ENCODE results near the genes SLC25A42, MEF2B, GATAD2A, ZNF93 and ZNF682.

DNA sequence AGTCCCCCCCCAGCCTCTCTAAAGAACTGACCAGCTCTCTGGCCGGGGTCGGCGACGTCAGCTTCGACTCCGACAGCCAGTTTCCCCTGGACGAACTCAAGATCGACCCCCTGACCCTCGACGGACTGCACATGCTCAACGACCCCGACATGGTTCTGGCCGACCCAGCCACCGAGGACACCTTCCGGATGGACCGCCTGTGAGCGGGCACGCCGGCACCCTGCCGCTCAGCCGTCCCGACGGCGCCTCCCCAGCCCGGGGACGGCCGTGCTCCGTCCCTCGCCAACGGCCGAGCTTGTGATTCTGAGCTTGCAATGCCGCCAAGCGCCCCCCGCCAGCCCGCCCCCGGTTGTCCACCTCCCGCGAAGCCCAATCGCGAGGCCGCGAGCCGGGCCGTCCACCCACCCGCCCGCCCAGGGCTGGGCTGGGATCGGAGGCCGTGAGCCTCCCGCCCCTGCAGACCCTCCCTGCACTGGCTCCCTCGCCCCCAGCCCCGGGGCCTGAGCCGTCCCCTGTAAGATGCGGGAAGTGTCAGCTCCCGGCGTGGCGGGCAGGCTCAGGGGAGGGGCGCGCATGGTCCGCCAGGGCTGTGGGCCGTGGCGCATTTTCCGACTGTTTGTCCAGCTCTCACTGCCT lies 13.8 kb downstream of the COMP start:
CAGE:
- cytosol, long polyA minus RNA: no peak
- cytosol, long polyA plus RNA: no peak
- long polyA plus RNA: no peak
- nucleus, long polyA minus RNA: no peak
- nucleus, long polyA plus RNA: no peak

DNA sequence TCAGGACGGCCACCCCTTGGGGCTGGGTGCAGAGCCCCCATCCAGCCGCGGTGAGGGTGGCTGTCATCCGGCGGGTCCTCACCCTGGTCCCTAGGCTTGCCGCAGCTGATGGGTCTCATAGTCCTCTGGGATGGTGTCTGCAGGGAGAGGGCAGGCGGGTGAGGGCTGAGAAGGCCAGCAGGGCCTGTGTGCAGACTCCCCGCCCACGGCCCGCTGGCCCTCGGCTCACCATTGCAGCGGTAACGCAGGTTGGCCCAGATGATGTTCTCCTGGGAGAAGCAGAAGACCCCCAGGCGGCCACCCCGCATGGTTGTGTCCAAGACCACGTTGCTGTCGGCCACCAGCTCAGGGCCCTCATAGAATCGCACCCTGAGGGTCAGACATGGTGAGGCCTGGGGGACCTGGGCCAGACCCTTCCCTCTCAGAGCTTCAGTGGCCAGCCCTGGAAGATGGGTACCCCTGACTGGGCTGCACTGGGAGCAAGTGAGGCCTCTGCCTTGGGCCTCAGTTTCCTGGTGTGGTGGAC lies 8.2 kb downstream of the COMP start:
CAGE:
- cytosol, long polyA minus RNA: no peak
- cytosol, long polyA plus RNA: no peak
- long polyA plus RNA: no peak
- nucleus, long polyA minus RNA: no peak
- nucleus, long polyA plus RNA: no peak

DNA sequence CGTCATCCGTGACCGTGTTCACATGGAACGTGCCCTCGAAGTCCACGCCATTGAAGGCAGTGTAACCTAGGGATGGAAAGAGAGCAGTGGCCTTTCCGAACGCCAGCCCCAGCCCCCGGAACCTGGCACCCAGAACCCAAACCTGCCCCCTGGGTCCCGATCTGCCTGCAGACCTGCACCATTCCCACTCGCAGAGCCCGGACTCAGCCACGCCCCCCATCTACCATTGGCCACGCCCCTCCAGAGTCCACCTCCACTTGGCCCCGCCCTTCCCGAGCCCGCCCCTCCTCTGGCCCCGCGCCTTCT lies 6.1 kb downstream of the COMP start:
CAGE:
- cytosol, long polyA minus RNA: no peak
- cytosol, long polyA plus RNA: no peak
- long polyA plus RNA: no peak
- nucleus, long polyA minus RNA: no peak
- nucleus, long polyA plus RNA: no peak

CAGE:
- cytosol, long polyA minus RNA: no peak
- cytosol, long polyA plus RNA: no peak
- long polyA plus RNA: no peak
- nucleus, long polyA minus RNA: no peak
- nucleus, long polyA plus RNA: no peak
Observed at GRCh38 chr19:18869990-18870691, 25.8 kb downstream of the CERS1 start.

DNA sequence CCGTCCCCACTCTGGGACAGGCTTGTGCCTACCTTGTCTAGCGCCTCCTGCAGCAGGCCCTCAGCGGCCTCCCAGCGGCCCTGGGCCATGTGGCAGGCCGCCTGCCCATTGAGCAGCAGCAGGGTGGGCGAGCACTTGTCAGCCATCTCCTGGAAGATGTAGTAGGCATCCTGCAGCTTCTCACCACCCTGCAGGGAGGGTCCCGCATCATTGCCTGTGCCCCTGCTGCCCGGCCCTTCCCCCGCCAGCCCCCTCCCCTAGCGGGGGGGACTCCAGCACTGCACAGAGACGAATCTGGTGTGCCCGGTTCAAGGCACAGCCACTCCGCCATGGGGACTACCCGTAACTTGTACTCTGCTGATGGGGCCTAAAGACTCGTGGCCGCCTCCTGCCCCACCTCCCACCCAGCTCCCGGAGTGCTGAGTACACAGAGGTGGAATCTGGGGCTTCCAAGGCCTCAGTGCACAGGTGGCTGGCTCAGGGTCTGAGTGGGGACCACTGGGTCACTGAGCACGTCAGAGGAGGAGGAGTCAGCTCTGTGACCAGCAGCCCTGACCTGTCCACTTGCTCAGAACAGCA lies 7.4 kb upstream of the CERS1 start:
CAGE:
- cytosol, long polyA minus RNA: no peak
- cytosol, long polyA plus RNA: no peak
- long polyA plus RNA: no peak
- nucleus, long polyA minus RNA: no peak
- nucleus, long polyA plus RNA: no peak

DNA sequence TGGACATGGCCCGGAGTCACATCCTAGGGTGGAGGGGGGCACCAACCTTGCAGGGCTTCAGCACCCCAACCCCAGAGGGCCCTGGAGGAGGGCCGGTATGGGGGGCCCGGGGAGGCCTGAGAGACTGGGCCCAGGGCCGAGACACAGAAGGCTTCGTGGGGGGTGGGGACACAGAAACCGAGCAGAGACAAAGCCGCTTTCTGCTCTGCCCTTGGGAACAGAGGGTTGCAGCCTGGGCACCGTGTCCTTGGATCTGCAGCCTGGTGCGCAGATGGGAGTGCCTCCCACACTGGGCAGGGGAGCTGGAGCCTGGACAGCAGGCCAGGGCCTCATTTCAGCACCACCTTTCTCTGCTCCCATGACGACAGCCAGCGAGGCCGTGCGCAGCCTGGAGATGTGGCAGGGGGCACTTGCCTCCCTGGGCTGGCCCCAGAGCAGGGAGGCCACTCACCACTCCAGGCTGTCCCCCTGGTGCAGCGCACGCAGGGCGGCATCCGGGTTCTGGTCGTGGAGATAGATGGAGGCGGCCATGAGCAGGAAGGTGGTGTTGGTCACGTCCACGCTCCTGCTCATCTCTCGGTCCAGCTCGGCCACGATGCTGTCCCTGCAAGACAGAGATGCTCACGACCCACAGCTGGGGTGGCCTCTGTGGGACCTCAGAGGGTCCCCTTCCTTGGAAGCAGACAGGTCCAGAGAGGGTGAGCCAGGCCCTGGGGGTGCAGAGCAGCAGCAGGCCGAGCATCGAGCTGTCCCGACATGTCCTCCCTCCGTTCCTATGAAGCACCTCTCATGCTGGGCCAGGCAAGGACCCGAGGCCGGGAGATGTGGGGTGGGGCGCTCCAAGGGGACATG lies 10.8 kb upstream of the CERS1 start:
CAGE:
- cytosol, long polyA minus RNA: no peak
- cytosol, long polyA plus RNA: no peak
- long polyA plus RNA: no peak
- nucleus, long polyA minus RNA: no peak
- nucleus, long polyA plus RNA: no peak

GRCh38 chr19:19004302-19004854 lies 28.9 kb downstream of the SUGP2 start:
CAGE:
- cytosol, long polyA minus RNA: no peak
- cytosol, long polyA plus RNA: no peak
- long polyA plus RNA: no peak
- nucleus, long polyA minus RNA: no peak
- nucleus, long polyA plus RNA: no peak

DNA sequence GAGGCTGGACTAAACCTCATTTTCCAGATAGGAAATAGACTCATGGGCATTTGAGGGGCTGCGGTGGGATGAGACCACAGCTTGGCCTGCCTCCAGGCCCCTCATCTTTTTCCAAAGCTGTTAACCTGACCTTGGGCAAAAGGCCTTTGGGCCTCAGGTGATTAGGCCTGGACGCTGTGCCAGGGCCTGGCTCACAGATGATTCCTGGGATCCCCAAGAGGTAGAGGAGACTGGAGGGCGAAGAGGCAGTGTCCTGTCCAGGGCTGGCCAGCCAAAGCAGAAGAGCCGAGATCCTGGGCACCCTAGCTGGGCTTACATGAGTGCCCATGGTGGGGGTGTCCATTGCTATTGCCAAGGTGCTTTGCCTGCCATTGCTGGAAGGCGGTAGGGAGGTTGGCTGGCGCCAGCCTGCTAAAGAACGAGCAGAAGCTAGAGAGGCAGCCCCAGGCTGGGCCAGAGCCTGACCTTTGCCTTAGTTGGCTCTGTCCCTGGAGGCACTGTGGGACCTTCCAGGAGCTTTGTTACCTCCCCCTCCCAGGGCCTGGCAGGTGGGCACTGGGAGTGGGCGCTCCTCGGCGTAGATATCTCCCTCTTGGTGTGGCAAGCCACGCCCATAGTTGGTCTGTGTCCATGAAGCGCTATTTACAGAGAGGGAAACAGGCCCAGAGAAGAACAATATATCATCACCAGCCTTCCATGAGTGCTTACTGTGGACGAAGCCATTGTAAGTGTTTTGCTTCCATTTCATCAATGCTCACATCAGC lies 2.4 kb upstream of the SLC25A42 start:
CAGE:
- cytosol, long polyA minus RNA: no peak
- cytosol, long polyA plus RNA: no peak
- long polyA plus RNA: no peak
- nucleus, long polyA minus RNA: no peak
- nucleus, long polyA plus RNA: no peak

DNA sequence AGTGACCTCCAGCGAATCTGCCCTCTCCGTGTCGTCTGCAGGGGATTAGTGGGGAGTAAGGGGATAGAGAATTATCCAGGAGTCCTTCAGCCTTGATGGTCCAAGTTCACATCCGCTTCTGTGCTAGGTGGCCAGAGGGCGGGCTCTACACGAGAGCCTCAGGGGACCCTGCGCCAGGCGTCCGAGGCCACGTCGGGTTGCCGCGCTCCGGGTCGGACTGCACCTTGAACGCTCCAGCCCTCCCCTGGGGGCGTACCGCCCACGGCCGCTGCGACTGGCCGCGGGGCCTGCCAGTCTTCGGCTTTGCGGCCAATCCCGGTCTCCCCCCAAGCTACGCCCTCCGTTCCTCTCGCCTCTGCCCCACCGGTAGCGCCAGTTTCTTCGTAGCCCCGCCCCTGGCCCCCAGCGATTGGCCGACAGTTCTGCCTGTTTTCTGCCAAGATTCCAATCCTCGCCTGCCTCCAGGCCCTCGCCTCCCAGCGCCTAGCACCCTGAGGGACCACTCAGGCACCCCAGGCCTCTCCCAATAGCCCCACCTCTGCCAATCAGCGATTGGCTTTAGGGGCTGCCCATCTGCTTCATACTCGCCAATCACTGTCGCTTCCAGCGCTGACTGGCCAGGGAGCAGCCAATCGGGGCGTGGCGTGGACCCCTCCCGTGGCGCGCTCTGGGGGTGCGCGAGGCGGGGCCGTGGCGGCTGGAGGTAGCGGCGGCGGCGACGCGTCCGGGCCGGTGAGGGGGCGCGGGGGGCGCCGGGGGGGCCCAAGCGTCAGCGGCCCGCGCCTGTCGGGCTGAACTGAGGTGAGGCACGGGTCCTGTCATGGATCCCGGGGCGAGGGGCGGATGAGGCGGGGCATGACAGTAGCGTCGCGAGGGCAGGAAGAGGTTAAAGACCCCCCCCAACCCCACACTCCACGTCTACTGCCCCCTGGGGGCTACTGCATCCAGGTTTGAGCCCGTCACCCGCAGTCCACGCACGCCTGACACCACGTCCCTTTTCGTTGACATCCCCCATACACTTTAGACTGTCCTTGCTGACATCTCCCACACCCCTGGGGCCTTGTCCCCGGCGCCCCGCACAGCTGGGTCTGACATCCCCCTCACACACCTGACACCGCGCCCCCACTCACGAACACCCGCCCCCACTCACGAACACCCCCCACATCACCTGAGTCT lies at the start of gene SLC25A42:
Gene SLC25A42 (plus strand): TSS at position 680 of the 1,176 bp plus-strand sequence.
CAGE:
- cytosol, long polyA minus RNA: no peak
- cytosol, long polyA plus RNA: no peak
- long polyA plus RNA: no peak
- nucleus, long polyA minus RNA: no peak
- nucleus, long polyA plus RNA: no peak

CAGE:
- cytosol, long polyA minus RNA: no peak
- cytosol, long polyA plus RNA: no peak
- long polyA plus RNA: no peak
- nucleus, long polyA minus RNA: no peak
- nucleus, long polyA plus RNA: no peak
Observed at GRCh38 chr19:19096749-19097588, 33.2 kb downstream of the SLC25A42 start.

GRCh38 chr19:19169996-19170570 lies at the start of gene MEF2B:
Gene MEF2B (minus strand): TSS chr19:19170263.
CAGE:
- cytosol, long polyA minus RNA: no peak
- cytosol, long polyA plus RNA: no peak
- long polyA plus RNA: no peak
- nucleus, long polyA minus RNA: no peak
- nucleus, long polyA plus RNA: no peak

DNA sequence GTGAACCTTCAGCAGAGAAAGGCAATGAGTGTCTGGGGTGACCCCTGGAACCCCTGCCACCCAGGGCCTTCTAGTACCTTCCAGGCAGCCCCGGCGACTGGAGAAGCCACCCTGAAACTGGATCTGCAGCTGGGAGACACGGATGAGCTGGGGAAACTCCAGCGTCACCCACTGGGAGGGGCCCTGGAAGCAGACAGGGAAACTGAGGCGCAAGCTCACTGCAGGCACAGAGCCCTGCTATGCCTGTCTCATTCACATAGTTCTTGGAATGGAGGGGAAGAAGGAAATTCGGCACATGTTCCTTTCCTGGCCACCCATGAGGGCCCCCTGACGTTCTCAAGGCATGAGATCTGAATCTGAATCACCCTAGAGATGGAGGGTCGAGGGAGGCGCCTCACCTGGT lies 820 bp downstream of the NR2C2AP start:
CAGE:
- cytosol, long polyA minus RNA: no peak
- cytosol, long polyA plus RNA: no peak
- long polyA plus RNA: no peak
- nucleus, long polyA minus RNA: no peak
- nucleus, long polyA plus RNA: no peak

GRCh38 chr19:19405603-19406397 lies at the start of gene GATAD2A:
Gene GATAD2A (plus strand): TSS chr19:19405675.
CAGE:
- cytosol, long polyA minus RNA: no peak
- cytosol, long polyA plus RNA: no peak
- long polyA plus RNA: start-site peak on the plus strand at chr19:19405668-19406014, 91 and 26 reads in 2 replicates
- nucleus, long polyA minus RNA: start-site peak on the plus strand at chr19:19405668-19405824, 16 reads
- nucleus, long polyA plus RNA: no peak

DNA sequence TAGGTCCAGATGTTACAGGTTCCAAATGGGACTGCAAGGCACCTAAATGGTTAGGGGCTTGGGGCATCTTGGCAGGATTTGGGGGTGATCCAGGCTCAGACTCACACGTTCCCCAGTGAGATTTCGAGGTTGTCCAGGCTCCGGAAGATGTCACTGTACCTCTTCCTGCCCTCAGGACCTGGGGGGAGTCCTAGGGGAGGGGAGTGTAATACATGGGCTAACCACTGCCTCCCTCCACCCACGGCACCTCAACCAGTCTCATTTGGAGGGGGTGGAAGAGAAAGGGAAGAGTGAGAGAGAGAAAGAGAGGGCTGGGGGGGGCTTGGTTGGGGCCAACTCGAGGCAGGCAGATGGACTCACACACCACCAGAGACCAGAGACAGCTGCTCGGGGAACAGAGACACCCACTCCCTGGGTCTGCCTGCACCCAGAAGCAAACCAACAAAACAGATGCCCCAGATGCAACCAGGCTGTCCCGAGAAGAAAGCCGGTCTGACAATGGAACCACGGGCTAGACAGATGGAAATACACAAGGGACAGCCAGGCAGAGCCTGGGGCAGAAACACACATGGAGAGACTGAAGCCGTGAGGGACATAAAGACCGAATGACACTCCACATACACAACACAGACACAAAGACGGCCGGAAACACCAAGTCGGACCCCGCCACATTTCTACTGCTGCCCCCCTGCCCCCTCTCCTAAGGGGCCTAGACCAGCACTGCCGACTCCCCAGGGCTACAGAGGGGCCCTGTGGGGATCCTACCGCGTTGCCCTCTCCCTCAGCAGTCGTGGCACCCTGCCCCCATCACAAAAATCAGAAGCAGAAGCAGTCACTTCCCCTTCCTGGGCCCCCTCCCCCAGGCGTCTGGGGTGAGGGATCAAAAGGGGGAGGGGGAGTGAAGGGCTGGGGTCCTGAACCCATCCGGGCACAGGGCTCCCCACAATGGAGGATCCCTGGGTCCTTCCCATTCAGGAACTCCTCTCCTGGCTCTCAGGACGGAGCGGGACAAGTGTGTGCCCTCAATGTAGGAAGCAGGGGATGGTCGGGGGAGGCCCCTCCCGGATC lies 693 bp downstream of the GMIP start:
CAGE:
- cytosol, long polyA minus RNA: no peak
- cytosol, long polyA plus RNA: no peak
- long polyA plus RNA: no peak
- nucleus, long polyA minus RNA: no peak
- nucleus, long polyA plus RNA: no peak

DNA sequence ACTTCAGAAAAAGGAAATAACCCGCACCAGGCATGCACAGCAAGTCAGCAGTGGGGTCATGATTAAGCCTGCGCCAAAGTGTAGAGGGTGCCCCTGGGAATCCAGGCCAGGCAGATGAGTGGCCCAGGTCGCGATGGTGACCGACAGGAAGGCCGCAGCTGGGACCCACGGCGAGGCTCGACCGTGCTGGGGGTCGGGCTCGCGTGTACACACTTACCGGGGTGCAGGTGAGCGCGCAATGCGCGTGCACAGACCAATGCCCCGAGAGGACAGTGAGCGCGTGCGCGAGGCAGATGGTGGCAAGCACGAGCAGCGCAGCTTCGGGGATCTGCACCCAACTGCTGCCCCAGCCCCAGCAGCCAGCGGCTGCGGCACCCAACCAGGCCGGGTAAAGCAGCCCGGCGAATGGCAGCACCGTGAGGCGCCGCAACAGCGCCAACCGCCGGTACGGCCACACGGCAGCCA lies 390 bp downstream of the ATP13A1 start:
CAGE:
- cytosol, long polyA minus RNA: no peak
- cytosol, long polyA plus RNA: no peak
- long polyA plus RNA: no peak
- nucleus, long polyA minus RNA: no peak
- nucleus, long polyA plus RNA: no peak

DNA sequence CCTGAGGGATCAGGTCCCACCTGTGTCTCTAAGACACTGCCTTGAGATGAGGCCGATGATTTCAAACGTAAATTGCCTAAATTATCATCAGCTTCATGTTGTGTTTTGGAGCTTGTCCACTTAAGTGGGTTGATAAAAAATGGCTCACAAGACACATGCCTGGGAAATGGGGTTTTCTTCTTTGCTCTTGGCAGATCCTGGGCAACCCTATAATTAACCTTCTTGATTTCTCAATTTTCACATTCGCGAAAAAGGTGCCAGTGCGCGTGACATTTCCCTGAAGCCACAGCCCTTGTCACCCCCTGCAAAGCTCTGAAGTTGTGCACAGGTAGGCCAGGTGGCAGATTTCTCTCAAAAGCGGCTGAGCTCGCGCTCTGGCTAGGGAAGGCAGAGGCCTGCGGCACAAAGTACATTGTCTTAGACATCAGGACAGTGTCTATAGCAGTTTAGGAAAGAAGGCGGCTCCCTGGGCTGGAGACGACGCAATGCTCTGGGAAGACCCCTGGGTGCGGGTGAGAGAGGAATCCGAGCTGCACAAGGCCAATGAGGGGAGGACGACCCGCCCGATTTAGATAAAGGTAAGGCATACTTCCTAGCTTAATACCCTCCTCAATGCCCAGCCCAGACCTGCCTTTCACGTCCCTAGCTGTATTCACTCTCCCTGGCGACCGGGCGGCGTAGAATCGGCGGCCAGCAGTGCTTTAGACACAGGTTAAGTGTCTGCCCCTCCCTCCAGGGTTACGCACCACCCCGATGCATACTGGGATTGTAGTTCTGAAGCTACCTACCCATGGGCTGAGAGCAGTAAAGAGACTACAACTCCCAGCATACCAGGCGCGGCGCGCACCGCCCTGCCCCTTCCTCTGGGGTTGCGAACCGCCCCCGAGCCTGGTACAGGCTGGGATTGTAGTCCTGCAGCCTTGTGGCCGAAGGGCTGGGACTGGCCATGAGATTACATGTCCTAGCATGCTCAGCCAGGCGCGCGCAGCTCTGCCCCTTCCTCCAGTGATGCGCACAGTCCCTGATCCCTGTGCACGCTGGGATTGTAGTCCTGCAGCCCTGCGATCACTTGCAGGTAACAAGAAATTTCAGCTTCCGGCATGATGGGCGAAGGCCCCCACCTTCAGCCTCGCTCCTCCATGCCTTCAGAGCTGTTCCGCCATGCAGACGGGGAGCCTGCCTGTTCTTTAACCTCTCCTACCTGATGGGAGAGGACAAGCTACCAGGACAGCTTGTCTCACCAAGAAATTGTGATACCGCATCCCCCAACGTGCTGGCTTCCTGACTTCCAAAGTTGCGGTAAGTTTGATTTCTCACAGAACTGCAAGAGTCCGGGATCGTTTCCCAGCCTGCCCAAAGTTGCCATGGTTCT lies 43.3 kb upstream of the ZNF14 start:
CAGE:
- cytosol, long polyA minus RNA: no peak
- cytosol, long polyA plus RNA: no peak
- long polyA plus RNA: no peak
- nucleus, long polyA minus RNA: no peak
- nucleus, long polyA plus RNA: no peak

GRCh38 chr19:19900684-19901438 lies at the start of gene ZNF93:
Gene ZNF93 (plus strand): TSS chr19:19900946.
CAGE:
- cytosol, long polyA minus RNA: start-site peak on the plus strand at chr19:19900892-19900971, 10 reads
- cytosol, long polyA plus RNA: start-site peak on the plus strand at chr19:19900891-19900971, 42 and 6 reads in 2 replicates
- long polyA plus RNA: no peak
- nucleus, long polyA minus RNA: start-site peak on the plus strand at chr19:19900900-19900972, 12 reads
- nucleus, long polyA plus RNA: no peak

CAGE:
- cytosol, long polyA minus RNA: start-site peak on the minus strand at chr19:20039471-20039480, 9 reads
- cytosol, long polyA plus RNA: no peak
- long polyA plus RNA: no peak
- nucleus, long polyA minus RNA: start-site peak on the minus strand at chr19:20039465-20039485, 44 reads
- nucleus, long polyA plus RNA: start-site peak on the minus strand at chr19:20039215-20039278, 20 and 25 reads in 2 replicates; start-site peak on the minus strand at chr19:20039465-20039507, 84 and 33 reads in 2 replicates
Observed at GRCh38 chr19:20038568-20039903, at the start of gene ZNF682. Gene ZNF682 (minus strand): TSS chr19:20039505.

CAGE:
- cytosol, long polyA minus RNA: no peak
- cytosol, long polyA plus RNA: no peak
- long polyA plus RNA: no peak
- nucleus, long polyA minus RNA: no peak
- nucleus, long polyA plus RNA: no peak
Observed at GRCh38 chr19:20615964-20616341, 45.4 kb downstream of the ZNF626 start.

GRCh38 chr19:20747494-20748118 lies 28.5 kb upstream of the ZNF66 start:
CAGE:
- cytosol, long polyA minus RNA: no peak
- cytosol, long polyA plus RNA: no peak
- long polyA plus RNA: no peak
- nucleus, long polyA minus RNA: no peak
- nucleus, long polyA plus RNA: no peak

All from keratinocyte (primary cell).